ENCODE measurements around the genes HOATZ, LAYN, DIXDC1 and PTS.

DNA sequence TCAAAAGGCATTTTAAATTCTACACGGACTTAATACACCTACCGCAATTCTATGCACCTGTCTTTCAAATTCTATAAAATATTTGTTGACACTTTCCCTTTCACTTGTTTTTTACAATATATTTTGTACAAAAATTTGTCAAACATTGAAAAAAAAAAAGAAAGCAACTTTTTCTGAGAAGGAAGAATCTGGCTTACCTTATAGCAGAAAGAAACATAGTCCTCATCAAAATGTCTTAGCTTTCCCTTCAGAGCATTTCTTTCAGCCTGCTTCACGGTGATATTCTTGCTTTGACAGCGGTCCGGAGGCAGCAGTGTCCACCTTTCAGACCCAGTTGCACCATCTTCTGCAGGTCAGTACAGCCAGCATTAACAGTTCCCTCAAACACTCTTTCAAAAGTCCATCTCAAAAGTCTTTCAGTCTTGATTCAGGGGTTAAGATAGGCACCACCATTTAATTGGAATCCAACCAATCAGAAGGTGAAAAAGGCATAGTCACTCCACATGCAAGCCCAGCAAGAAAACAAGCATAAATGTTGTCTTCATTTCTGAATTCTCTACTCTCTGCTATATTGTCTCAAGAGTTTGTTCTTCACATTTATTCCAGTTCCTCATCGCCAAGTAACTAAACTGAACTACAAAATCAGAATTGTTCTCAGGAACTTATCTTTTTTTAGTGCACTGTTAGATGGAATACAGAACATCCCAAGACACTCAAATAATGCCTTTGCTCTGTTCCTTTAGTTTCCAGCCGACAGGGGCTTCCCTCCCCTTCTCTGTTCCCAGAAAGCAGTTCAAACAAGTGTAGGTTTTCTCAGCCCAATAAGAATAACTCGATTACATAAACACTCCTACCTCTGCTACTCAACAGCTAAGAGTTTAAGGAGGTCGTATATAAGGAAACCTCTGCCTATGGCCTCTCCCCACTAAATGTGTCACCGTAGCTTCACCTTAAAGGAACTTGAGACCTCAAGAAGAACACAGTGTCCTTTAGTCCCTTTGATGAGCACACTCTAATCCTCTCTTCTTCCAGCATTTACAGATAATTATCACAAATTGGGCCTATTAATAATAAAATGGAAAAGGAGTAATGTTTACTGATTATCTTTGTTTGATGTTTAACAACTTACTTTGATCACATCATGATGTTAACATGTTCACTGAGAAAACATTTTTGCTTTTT is 6.7 kb downstream of the POU2AF3 start:
- PRO-cap, 7 experiments = no peak in any of the 7 experiments

DNA sequence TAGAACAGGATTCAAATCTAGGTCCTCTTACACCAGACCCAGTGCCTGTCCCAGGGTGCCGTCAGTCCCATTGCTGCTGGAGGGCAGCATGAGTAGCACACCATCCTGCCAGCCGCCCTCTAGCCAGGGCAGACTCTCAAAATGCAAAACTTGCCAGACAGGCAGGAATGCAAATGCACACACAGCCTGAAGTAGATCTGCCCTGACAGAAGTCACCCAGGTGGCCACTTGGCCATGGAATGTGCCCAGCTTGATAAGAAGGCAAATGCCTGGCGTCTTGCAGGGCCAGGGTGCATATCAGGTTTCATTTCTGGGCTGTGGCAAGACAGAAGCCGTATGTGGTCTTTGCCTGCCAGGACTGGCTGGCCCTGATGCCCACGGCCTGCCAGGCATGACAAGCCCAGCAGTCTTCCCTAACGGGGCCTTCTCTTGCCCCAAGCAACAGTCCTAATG is 29.5 kb downstream of the POU2AF3 start:
- PRO-cap, 7 experiments = no peak in any of the 7 experiments

DNA sequence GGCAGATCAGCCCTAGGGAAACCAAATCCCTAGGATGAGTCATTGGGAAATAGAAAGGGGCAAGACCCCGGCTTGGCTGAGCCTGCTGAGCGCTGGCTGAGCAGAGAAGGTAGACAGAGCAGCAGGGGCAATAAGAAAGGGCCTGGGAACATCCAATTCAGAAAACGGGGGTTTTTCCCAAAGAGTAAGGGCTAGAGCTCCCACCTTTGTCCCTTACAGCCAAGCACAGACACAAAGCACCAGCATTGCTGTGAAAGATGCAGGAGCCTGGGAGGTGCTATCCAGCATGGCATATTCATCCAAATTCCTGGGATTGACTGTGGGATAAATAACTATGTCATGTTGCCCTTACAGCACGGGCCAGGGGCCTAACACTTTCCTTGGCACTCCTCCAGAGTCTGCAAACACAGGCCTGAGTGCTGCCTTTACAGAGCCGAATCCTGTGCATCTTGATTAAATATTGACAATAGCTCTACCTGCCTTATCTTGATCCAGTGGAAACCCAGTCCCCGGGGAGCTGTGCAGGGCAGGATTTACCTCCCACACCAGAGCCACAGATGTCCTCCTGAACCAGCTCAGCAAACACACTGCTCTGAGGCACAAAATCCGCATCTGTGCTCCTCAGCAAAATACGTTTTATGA is 36.2 kb downstream of the POU2AF3 start:
- PRO-cap, 7 experiments = no peak in any of the 7 experiments

GRCh38 chr11:111378150-111379078 is 661 bp downstream of the POU2AF1 start:
- PRO-cap, 7 experiments = no peak in any of the 7 experiments

DNA sequence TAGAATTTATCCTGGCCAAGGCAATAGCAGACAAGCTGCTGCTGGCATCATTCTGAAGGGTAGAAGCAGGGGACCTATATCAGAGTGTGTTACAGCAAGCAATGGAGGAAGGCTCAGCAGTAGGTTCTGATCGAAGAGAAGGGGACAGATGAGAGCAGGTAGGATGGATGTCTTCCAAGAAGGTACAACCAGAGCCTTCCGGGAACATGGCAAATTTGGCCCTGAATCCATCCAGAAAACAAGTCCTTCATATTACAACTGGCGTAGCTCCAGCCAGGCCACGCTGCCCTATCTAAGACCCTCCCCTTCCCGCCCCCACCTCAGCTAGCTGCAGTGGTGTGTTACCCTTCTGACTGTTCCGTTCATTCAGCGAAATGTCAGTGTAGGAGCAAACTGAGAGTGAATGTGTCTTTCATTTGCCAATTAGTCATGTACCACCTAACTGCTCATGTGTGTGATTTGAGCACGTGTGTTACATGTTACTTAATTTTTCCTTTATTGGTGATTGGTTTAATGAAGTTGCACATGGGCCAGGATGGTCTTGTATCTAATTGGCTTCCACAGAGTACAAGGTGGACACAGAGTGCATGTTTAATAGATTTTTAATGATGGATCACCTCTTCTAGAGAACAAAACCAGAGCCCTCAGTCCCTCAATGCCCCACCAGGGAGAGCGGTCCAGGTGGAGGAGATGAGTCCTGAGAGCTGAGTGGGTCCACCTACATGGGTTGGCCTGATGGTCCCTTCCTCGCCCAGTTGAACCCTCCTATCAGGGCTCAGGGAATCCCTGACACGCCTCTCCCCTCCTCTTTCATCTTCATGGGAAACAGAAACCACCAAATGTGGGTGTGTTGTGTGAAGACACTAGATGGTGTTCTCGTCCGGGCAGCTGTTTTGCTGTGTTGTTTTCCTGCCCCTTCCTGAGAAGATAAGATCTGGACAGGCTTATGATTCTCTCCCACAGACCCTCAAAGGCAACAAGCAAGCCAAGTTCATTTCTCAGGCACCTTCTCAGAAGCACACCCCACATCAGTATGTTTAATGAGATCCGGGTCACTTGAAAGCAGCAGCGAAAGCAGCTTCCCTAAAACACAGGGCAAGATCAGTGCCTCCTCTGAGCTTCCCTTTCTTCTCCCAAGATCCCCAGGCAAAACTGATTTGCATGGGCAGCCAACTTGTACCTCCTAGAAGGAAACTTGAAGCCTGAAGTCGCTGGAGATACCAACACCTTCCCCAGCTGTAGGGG is 35.0 kb upstream of the POU2AF1 start:
- PRO-cap, 7 experiments = no peak in any of the 7 experiments

DNA sequence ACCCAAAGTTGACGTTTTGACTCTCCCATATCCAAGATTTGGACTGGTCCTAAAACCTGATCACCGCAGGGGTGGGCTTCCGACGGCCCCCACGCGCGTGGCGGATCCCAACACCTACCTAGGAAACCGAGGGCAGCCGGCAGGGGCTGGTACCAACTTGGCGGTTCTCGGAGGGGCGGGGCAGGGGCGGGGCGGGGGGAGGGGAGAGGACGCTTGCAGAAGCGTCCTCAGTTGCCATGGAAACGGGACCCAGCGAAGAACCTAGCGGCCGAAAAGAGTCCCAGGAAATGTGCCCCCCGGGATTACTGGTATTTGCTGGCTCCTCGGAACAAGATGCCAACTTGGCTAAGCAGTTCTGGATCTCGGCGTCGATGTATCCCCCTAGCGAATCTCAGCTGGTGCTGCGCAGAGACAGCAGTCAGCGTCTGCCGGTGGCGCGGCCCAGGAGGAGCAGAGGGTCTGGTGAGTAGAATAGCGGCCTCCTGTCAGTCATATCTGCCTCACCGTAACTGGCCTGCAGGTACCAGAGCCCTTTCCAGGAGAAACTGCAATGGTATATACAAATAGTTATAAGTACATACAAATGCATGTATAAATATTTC is at the start of gene HOATZ:
HOATZ (plus strand) TSS at position 230 of the 602 bp plus-strand sequence.
- PRO-cap, 7 experiments = no peak in any of the 7 experiments

DNA sequence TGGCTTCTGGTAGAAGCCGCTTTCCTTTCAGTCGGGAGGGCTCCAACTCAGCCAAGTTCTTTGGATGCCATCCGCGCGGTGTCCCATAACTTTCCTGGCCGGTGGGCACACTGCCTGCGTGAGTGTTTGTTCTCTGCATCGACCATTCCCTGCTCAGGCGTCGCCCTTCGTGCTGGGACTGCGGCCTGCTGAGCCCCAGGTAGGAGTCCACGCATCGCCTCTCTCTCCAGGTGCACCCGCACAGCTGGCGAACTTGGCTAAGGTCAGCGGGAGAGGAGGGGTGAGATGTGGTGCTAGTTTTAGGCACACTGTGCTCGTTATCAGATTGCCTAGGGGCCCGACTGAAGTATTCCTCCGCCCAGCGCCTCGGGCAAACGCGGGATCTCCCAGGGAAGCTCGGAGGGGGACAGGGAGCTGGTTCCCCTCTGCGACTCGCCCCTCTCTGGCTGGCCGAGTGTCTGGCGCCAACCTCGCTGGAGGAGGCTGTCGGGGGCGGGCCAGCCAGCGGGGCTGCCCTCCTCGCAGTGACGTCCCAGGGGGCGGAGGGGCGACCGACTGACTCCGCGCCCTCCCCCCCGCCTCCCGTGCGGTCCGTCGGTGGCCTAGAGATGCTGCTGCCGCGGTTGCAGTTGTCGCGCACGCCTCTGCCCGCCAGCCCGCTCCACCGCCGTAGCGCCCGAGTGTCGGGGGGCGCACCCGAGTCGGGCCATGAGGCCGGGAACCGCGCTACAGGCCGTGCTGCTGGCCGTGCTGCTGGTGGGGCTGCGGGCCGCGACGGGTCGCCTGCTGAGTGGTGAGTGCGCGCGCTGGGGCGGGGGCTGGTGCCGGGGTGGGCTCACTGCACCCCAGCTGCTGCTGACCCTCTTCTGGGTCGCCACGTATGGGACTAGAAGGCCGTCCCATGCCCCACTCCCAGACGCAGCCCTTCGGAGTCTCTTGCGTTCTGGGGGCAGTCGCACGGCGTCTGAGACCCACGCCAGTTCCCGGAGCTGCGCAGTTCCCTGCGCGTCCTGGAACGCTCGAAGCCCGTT is at the start of gene LAYN:
LAYN (plus strand) TSS at position 585 of the 1,031 bp plus-strand sequence.
- PRO-cap, 7 experiments = peak in 5 of 7 experiments; most common plus-strand start position 585 of the sequence (in 2); most common minus-strand start position 444 of the sequence (in 4)

- PRO-cap, 7 experiments = no peak in any of the 7 experiments
Measured at GRCh38 chr11:111613069-111613636, 10.9 kb downstream of the SIK2 start.

- PRO-cap, 7 experiments = no peak in any of the 7 experiments
Measured at GRCh38 chr11:111706945-111707542, 59.1 kb downstream of the PPP2R1B start.

DNA sequence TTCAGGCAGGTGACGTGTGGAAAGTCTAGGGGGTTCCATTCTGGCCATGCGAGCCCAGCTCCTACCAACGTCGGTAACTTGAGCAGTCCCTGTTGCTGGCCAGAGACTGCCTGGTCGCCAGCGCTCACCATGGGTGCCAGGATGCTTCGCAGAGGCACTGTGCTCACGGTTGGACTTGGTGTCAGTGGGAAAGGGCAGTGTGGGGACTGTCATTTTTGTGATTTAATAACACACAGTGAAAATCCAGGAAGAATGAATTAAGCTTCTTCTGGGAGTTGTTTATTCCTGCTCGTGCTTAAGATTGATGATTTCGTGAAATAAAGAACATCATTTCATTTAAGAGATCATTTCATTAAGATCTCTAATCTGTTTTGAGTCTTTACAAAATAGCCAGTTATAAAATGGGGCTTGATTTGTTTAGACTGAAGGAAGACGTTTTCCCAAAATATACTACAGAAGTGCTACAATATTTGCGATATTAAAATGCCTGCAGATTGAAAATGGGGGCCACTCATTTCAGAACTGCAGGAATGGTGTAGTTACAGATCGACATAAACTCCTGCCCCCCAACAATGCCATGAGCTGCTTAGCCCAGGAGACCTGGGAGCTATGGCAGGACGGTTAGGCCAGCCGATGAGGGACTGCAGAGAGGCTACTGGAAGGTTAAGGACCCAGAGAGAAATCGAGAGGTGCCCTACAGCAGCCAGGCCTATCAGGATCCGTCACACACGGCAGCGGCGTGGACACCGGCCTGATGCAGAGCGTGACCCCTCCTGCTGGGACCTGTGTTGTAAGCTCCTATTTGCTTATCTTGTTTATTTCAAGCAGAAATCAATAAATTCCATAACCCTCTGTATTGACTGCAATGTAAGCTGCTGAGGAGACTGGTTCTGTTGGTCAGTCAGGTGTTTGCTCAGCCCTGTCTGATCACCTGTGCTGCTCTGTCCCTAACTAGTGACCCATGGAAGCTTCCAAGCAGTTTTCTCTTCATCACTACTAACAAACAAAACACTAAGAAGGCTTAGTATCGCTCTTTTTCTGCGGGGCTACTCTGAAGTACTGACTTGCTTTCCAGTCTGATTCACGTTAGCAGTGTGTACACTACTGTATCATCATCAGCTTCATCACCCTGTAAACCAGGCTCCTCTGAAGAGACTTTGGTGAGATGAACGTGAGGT is 40.1 kb downstream of the PPP2R1B start:
- PRO-cap, 7 experiments = no peak in any of the 7 experiments

GRCh38 chr11:111795608-111796022 is 29.4 kb upstream of the PPP2R1B start:
- PRO-cap, 7 experiments = no peak in any of the 7 experiments

GRCh38 chr11:111819015-111819767 is 52.2 kb downstream of the ALG9 start:
- PRO-cap, 7 experiments = no peak in any of the 7 experiments

GRCh38 chr11:111836111-111836350 is 35.4 kb downstream of the ALG9 start:
- PRO-cap, 7 experiments = no peak in any of the 7 experiments

GRCh38 chr11:111840066-111840496 is 31.3 kb downstream of the ALG9 start:
- PRO-cap, 7 experiments = no peak in any of the 7 experiments

GRCh38 chr11:111937025-111937958 is at the start of gene DIXDC1:
Gene DIXDC1, plus strand, starts transcription at chr11:111937343.
- PRO-cap, 7 experiments = no peak in any of the 7 experiments

GRCh38 chr11:111941857-111942453 is 4.8 kb downstream of the DIXDC1 start:
- PRO-cap, 7 experiments = no peak in any of the 7 experiments

- PRO-cap, 7 experiments = no peak in any of the 7 experiments
Measured at GRCh38 chr11:112032936-112033764, 7.9 kb downstream of the DLAT start.

GRCh38 chr11:112050868-112051234 is 23.0 kb downstream of the PIH1D2 start:
- PRO-cap, 7 experiments = no peak in any of the 7 experiments

DNA sequence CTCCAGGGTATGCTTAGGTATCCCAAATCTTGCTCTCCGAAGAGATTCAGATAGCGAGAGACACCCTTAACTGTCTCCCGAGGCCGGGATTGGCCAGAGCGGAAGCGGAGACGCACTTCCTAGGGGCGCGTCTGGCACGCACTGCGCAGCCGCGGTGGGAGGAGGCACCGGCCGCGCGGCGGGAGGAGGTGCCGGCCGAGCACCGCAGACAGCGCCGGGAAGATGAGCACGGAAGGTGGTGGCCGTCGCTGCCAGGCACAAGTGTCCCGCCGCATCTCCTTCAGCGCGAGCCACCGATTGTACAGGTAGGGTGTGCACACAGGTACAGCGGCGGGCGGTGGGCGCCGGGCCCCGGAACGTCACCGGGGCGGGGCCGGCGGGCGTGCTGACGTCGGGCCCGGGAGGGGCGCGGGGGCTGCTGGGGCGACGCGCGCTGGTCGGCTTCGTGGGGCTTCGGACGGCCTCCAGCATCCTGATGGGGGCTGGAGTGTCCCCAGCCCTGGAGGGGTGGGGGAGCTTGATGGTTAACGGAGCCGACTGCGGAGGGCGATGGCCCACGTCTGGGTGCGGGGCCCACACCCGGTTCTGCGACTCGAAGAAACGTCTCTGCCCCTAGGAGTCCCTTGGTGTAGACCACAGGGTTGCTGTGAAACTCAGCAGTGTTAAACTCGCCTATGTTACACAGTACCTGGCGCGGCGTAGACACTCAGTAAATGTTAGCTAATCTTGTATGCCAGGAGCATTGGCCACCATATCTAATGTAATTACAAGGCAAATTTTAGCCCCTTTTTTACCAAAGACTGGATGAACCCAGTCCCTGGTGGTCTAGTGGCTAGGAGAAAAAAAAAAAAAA is at the start of gene PTS:
PTS (plus strand) TSS at position 207 of the 853 bp plus-strand sequence.
- PRO-cap, 7 experiments = peak in 7 of 7 experiments; most common plus-strand start position 207 of the sequence (in 7); most common minus-strand start position 91 of the sequence (in 7)

- PRO-cap, 7 experiments = no peak in any of the 7 experiments
Measured at GRCh38 chr11:112227075-112227576, 898 bp downstream of the PTS start.